Keratinocyte (primary cell): Measurements from ENCODE around the genes AMY2A and AMY1A.

DNA sequence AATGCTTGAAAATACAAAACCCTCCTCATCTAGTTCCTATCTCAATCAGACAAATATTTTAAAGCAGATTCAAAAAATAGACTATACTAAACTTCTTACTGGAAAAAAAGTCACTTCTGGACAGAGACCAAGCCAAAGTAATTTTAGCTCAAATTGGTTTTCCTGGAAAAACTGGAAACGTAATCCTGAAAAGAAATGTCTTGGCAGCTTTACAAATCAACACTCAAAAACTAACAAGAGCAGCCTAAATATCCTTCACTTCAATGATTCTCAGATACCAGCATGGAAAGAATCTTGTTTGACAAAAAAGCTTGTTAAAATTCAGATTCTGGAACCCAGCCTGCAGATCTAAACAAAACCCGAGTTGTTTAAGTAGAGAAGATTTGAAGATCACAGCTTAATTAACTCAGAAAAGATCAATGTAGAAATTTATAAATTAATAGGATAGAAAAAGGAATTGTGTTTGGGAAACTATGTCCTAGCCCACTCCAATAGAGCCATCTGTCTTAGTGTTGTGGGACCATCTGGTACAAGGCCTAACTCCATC lies 9.0 kb upstream of the GPR88 start:
CAGE:
- cytosol, long polyA minus RNA = no peak
- cytosol, long polyA plus RNA = no peak
- long polyA plus RNA = no peak
- nucleus, long polyA minus RNA = no peak
- nucleus, long polyA plus RNA = no peak

DNA sequence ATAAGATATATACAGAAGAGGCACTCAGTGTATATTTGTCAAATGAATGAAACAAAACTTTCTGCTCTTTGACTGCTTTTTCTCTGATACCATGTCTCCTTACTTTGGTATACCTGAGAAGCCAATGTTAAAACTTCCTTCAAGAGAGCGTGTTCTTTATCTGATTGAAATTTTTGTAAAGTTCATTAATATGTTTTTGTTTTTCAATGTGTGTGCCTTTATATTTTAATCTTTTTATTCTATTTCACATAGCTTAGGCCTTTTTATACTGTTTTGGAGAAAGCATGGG lies 51.8 kb upstream of the S1PR1 start:
CAGE:
- cytosol, long polyA minus RNA = no peak
- cytosol, long polyA plus RNA = no peak
- long polyA plus RNA = no peak
- nucleus, long polyA minus RNA = no peak
- nucleus, long polyA plus RNA = no peak

GRCh38 chr1:101242083-101242870 lies 5.5 kb downstream of the S1PR1 start:
CAGE:
- cytosol, long polyA minus RNA = no peak
- cytosol, long polyA plus RNA = no peak
- long polyA plus RNA = no peak
- nucleus, long polyA minus RNA = no peak
- nucleus, long polyA plus RNA = no peak

GRCh38 chr1:101257864-101258456 lies 21.1 kb downstream of the S1PR1 start:
CAGE:
- cytosol, long polyA minus RNA = no peak
- cytosol, long polyA plus RNA = no peak
- long polyA plus RNA = no peak
- nucleus, long polyA minus RNA = no peak
- nucleus, long polyA plus RNA = no peak

GRCh38 chr1:103617339-103617741 lies at the start of gene AMY2A:
Gene AMY2A, plus strand, starts transcription at chr1:103617427.
CAGE:
- cytosol, long polyA minus RNA = no peak
- cytosol, long polyA plus RNA = no peak
- long polyA plus RNA = no peak
- nucleus, long polyA minus RNA = no peak
- nucleus, long polyA plus RNA = no peak

DNA sequence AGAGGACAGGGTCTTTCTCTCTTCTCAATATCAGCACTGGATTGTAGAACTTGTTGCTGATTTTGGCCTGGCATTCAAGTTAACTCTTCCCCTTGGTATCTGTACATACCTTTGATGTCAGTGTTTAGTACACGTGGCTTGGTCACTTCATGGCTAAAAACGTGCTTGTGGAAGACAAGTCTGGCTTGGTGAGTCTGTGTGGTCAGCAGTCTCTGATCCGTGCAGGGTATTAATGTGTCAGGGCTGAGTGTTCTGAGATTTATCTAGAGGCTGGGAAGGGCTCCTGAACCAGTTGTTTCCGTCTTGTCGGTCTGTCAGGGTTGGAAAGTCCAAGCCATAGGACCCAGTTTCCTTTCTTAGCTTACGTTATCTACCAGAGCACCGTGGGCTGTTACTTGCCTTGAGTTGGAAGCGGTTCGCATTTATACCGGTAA lies at the start of gene AMY1A:
AMY1A (plus strand) TSS at position 262 of the 434 bp plus-strand sequence.
CAGE:
- cytosol, long polyA minus RNA = no peak
- cytosol, long polyA plus RNA = no peak
- long polyA plus RNA = no peak
- nucleus, long polyA minus RNA = no peak
- nucleus, long polyA plus RNA = no peak

CAGE:
- cytosol, long polyA minus RNA = no peak
- cytosol, long polyA plus RNA = no peak
- long polyA plus RNA = no peak
- nucleus, long polyA minus RNA = no peak
- nucleus, long polyA plus RNA = no peak
These were observed 239.1 kb downstream of the AMY1C start for GRCh38 chr1:103988742-103989171.

CAGE:
- cytosol, long polyA minus RNA = no peak
- cytosol, long polyA plus RNA = no peak
- long polyA plus RNA = no peak
- nucleus, long polyA minus RNA = no peak
- nucleus, long polyA plus RNA = no peak
These were observed 1424.4 kb upstream of the PRMT6 start for GRCh38 chr1:105631904-105632651.

CAGE:
- cytosol, long polyA minus RNA = no peak
- cytosol, long polyA plus RNA = no peak
- long polyA plus RNA = no peak
- nucleus, long polyA minus RNA = no peak
- nucleus, long polyA plus RNA = no peak
These were observed 379.7 kb downstream of the VAV3 start for GRCh38 chr1:107585113-107585938.

DNA sequence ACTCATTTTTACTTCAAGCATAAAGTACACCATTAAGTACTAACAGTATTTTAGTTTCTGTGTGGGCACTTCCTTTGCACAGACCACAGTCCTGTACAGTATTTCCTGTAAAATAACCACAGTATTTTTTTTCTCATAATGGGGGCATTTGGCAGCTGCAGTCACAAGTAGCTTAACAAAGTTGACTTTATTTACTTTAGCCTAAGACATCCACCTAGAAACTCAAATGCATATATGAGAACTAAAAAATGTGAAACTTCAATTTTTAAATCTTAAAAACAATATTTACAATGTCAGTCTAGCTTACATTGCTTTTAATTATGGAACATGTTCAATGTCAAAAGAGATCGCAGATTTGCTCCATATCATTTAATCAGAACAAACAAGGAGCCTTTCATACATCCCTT lies 135.5 kb downstream of the VAV3 start:
CAGE:
- cytosol, long polyA minus RNA = no peak
- cytosol, long polyA plus RNA = no peak
- long polyA plus RNA = no peak
- nucleus, long polyA minus RNA = no peak
- nucleus, long polyA plus RNA = no peak

GRCh38 chr1:108049557-108049949 lies 84.6 kb upstream of the VAV3 start:
CAGE:
- cytosol, long polyA minus RNA = no peak
- cytosol, long polyA plus RNA = no peak
- long polyA plus RNA = no peak
- nucleus, long polyA minus RNA = no peak
- nucleus, long polyA plus RNA = no peak

DNA sequence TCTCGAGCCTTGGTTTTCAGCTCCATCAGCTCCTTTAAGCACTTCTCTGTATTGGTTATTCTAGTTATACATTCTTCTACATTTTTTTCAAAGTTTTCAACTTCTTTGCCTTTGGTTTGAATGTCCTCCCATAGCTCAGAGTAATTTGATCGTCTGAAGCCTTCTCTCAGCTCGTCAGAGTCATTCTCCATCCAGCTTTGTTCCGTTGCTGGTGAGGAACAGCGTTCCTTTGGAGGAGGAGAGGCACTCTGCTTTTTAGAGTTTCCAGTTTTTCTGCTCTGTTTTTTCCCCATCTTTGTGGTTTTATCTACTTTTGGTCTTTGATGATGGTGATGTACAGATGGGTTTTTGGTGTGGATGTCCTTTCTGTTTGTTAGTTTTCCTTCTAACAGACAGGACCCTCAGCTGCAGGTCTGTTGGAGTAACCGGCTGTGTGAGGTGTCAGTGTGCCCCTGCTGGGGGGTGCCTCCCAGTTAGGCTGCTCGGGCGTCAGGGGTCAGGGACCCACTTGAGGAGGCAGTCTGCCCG lies 33.5 kb downstream of the SLC25A24 start:
CAGE:
- cytosol, long polyA minus RNA = no peak
- cytosol, long polyA plus RNA = no peak
- long polyA plus RNA = no peak
- nucleus, long polyA minus RNA = no peak
- nucleus, long polyA plus RNA = no peak

DNA sequence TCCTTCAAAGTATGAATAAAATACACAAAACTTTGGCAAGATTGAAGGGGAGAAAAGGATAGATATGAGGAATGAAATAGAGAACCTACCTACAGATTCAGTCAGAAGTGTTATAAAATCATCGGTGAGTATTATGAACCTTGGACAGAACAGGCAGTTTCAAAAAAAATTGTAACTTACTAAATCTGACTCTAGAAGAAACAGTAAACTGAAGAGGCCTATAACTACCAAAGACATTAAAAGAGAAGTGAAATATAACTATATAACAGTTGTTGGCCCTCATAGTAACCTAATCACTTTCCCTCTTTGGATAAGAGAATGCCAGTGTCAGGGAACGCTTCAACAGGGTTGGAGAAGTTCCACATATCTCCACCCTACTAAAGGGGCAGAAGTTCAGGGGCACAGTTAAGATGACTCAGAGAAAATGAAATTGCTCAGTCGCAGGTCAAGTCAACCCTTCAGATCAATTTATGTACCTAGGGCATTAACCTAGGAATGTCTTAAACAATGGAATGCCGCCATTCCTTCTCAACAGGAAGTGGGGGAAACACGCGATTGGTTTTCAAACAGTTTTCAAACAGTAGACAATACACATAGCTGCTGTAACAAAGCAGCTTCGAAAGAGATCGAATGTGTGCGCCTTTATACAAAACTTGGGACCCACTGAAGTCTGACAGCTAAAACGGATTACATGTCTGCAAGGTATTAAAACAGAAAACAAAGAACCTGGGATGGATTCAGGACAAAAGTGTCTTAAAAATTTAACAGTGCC lies 1.0 kb downstream of the SLC25A24 start:
CAGE:
- cytosol, long polyA minus RNA = no peak
- cytosol, long polyA plus RNA = no peak
- long polyA plus RNA = no peak
- nucleus, long polyA minus RNA = no peak
- nucleus, long polyA plus RNA = no peak

DNA sequence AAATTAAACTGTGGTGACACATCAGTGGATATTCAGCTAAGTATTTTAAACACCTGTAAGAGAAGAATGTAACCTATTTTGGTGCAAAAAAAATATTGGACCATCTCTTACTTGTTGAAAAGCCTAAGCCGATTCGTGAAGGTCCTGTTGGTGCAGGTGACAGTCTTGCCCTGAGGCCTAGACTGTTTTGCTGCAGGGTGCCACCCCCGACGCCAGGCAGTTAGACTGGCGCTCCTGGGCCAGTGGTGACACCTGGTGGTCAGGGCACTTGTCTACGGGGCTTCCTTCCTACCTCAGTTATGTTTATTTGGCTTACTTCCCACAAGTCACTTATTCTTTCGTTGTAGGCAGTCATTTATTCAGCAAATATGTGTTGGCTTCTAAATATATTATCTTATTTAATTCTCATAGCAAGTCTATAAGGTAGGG lies 1.8 kb downstream of the EEIG2 start:
CAGE:
- cytosol, long polyA minus RNA = no peak
- cytosol, long polyA plus RNA = no peak
- long polyA plus RNA = no peak
- nucleus, long polyA minus RNA = no peak
- nucleus, long polyA plus RNA = no peak

DNA sequence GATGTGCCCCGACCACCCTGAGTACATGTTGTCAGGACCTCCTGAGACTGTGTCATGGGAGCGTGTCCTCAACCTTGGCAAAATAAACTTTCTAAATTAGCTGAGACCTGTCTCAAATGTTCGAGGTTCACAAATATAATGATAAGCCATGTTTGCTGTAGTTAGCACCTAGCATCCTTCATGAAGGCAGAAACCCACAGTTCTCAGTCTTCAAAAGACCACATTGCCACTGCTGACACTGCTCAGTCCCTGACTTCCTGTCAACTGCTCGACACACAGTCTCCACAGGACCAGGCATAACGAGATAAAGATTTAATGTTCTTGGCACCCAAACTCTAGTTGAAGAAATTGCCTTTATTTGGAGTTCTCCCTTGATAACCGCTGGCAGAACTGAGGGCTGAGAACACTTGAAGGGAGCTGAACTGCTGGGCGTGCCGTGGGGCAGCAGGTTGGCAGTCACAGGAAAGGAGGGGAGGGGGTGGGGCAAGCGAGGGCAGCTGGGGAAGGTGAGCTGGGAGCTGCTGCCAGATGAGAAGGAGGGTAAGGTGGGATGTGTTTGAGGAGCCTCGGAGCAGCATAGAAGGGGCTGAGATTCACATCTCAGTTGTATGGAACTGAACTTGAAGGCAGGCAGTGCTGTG lies 16.0 kb downstream of the HENMT1 start:
CAGE:
- cytosol, long polyA minus RNA = no peak
- cytosol, long polyA plus RNA = no peak
- long polyA plus RNA = no peak
- nucleus, long polyA minus RNA = no peak
- nucleus, long polyA plus RNA = no peak

GRCh38 chr1:108698256-108699045 lies 6.3 kb downstream of the PRPF38B start:
CAGE:
- cytosol, long polyA minus RNA = start-site peak on the plus strand at chr1:108698721-108698777, 16 reads
- cytosol, long polyA plus RNA = no peak
- long polyA plus RNA = no peak
- nucleus, long polyA minus RNA = no peak
- nucleus, long polyA plus RNA = no peak

DNA sequence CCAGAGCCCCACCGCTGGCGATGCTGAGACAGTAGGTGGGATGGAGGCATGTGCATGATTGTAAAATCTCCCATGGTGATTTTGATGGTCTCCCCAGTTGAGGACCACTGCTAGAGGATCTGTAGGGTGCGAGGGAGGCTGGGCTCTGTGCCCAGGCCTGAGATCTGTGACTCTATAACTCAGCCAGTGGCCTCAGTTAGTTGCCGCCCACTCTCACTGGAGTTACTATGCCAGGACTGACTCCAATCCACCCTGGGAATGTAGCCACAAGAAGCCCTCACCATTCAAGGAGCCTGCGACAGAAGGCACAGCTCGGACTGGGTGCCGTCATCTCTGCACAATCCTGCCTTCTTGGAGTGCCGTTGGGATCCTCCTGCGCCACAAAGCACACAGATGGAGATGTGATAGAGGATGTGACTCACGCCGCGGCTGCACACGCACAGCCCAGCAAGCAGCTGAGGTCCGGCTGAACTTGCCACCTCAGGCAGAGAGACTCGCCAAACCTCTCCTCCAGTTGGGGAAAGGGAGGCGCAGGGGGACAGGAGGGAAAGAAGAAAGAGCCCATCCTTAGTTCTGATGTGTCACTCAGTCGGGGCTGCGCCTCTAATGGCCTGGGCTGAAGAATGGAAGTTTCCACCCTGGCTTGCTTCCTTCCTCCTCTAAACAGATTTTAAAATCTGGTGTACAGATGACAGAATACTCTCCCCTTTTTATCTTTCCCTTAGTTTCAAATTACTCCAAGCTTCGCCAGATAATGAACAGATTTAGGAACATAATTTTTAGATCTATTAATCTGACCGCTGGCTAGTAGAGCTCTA lies 26.4 kb downstream of the AKNAD1 start:
CAGE:
- cytosol, long polyA minus RNA = start-site peak on the minus strand centred at position 417 of the sequence, 82 bp wide, 13 reads
- cytosol, long polyA plus RNA = no peak
- long polyA plus RNA = no peak
- nucleus, long polyA minus RNA = no peak
- nucleus, long polyA plus RNA = no peak

GRCh38 chr1:108897156-108897678 lies 20.4 kb downstream of the GPSM2 start:
CAGE:
- cytosol, long polyA minus RNA = no peak
- cytosol, long polyA plus RNA = no peak
- long polyA plus RNA = no peak
- nucleus, long polyA minus RNA = no peak
- nucleus, long polyA plus RNA = no peak

CAGE:
- cytosol, long polyA minus RNA = no peak
- cytosol, long polyA plus RNA = no peak
- long polyA plus RNA = no peak
- nucleus, long polyA minus RNA = no peak
- nucleus, long polyA plus RNA = no peak
These were observed 39.4 kb downstream of the CLCC1 start for GRCh38 chr1:108923679-108924528.

DNA sequence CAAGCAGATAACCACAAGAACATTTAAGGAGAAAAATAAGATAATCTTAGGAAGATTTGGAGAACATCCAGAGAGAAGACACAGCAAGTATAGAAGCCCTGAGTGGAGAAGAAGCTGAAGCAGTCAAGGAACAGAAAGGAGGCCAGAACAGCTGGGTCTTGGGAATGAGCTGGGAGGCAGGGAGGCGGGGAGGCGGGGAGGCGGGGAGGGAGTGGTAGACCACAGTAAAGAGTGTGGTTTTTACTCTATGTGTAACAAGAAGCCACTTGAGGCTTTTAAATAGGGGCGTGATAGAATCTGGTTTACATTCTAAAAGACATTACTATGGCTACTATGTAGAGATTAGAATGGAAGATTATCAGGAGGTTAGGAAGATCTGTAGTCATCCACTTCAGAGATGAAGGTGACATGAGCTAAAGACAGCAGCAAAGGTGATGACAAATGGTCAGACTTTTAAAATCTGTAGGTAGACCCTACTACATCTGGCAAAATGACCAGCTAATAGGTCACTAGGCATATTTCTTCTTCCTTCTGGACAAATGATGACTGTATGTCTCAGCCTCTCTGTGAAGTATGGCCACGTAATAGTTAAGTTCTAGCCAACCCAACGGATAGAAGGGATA lies 6.5 kb downstream of the CLCC1 start:
CAGE:
- cytosol, long polyA minus RNA = no peak
- cytosol, long polyA plus RNA = no peak
- long polyA plus RNA = no peak
- nucleus, long polyA minus RNA = no peak
- nucleus, long polyA plus RNA = no peak